Tibial nerve (tissue), 3 donors: ENCODE measurements around the genes BTBD7, PRIMA1 and ASB2.

DNA sequence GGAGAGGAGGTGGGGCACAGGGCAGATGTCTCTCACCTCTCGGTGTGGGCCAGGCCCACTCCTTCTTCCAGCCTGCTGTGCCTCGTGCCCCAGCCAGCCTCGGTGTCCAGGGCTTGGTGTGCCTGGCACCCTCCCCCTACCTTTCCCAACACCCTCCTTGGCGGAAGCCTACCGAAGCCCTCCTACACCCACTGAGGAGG lies 5.9 kb upstream of the CHGA start:
- PRO-cap = no peak
- RAMPAGE, long total RNA, 3 experiments = no peak in any of the 3 experiments

DNA sequence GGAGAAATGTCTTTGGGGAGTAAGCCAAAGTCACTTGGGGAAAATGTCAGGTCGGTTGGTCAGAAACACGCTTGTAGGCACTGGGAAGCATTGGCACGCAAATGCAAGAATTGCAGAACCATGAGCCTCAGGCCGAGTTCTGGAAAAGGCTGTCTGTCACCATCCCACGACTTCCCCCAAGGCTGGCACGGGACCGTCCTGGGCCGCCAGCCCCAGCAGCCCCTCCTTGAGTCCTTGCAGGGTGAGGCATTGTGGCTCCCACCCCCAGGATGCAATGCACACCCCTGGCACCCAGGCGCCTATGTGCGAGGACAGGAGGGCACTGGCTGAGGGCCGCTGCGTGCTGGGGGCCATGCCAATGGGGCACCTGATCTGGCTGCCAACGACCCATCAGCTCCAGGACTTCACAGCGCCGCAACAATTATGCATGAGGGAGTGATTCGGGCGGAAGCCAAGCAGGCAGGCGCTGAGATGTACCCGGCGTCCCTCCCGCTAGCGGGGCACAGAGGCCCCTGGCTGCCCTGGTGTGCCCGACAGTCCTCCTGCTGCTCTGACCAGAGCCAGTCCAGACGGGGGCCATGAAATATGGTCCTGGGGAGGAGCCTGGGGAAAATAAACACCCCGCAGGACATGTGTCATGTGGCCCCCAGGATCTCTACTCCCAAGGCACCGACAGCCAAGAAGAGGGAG lies 30.0 kb downstream of the CHGA start:
- PRO-cap = no peak
- RAMPAGE, long total RNA, 3 experiments = no peak in any of the 3 experiments

- PRO-cap = no peak
- RAMPAGE, long total RNA, 3 experiments = no peak in any of the 3 experiments
Measured at GRCh38 chr14:92986214-92986838, 63.4 kb downstream of the CHGA start.

GRCh38 chr14:93045895-93046980 lies 69.5 kb downstream of the ITPK1 start:
- PRO-cap = no peak
- RAMPAGE, long total RNA, 3 experiments = no peak in any of the 3 experiments

DNA sequence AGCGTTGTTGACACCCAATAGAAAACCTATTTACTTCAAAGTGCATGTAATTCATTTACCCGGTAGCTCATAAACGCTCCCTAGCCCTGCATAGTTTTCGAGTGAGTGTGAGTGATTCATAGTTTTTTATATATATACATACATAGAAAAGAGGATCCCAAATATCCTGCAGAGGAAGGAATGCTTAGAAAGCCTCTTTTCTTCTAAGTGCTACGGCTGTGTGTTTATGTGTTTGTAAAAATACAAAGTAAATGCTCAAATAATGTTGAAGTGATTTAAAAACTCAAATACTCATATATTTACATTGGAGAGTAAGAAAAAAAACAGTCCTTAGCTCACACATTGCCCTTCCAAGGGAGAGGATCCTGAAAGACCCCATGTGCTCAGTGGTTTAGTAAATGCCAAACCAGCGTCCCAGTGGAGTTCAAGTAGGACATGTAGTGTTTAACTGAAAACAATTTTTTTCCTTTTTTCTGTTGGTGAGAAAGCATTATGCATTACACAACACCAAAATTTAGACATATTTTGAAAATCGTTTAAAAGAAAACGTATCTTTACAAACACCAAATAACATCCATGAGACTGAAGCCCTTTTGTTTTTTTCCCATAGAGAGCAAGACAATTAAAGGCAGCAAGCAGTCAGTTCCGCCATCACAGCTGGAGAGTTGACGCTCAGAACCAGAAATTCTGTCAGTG lies 33.5 kb downstream of the UBR7 start:
- PRO-cap = no peak
- RAMPAGE, long total RNA, 3 experiments = no peak in any of the 3 experiments

- PRO-cap = no peak
- RAMPAGE, long total RNA, 3 experiments = no peak in any of the 3 experiments
Measured at GRCh38 chr14:93286288-93286824, 46.5 kb downstream of the BTBD7 start.

DNA sequence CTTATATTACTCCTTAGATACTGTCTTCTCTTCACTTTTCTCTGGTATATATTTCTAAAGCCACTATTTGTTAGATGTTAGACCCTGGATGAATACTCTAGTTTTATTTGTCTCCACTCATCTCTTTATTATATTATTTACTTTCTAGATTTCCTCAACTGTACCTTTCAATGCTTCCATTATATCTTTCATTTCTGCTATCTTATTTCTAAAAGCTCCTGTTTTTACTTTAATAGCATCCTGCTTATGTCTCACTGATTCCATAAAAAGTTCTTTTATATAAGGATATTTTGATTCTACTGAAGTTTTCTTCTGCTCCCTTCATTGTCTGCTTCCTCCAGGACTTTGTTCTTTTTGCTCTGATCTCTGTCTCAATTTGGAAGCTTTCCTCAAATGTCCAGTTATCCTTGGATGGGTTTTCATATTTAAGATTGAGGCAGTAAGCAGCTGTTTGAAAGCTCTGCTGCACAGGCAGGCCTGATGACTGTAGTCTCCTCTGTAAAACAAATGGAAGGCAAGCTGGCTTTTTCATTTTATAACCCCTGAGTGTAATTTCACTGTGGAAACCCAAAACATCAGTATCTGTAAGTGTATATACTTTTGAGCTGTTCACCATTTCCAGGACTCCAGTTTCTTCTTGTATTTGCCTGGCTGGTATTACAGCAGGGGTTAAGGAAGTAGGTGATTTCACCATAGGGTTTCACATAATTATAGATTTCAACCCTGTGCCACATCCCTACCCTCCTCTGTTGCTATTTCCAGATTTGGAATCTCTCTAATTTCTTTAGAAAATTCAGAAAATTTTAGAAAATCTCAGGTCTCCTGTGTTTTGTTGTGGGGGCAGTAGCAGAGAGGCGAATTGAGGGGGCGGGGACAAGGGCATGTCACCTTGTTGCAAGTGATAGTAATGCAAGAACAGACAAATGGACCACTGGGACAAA lies 44.4 kb downstream of the BTBD7 start:
- PRO-cap = no peak
- RAMPAGE, long total RNA, 3 experiments = no peak in any of the 3 experiments

DNA sequence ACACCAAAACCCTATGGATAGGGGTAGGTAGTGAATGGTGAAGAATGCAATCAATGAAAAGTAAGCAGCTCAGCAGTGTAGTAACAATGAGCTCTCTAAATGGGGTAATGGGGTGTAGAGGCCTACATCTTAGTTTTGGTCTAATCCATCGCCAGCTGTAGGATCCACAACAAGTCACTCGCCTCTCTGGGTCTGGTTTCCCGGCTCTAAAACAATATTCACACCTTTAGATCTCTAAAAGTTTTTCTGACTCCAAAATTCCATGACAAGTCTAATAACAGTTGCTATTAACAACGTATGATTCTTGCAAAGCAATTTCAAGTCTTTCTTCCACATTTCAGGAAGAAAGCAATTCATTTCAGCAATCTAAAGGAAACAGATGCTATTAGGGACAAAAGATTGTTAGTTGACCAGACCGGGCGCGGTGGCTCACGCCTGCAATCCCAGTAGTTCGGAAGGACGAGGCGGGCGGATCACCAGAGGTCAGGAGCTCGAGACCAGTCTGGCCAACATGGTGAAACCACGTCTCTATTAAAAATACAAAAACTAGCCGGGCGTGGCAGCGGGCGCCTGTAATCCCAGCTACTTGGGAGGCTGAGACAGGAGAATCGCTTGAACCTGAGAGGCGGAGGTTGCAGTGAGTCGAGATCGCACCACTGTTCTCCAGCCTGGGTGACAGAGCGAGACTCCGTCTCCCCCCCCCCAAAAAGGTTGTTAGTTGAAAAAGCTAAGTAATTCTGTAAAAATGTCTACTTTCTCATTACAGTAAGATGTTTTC lies 1.5 kb downstream of the BTBD7 start:
- PRO-cap = no peak
- RAMPAGE, long total RNA, 3 experiments = no peak in any of the 3 experiments

DNA sequence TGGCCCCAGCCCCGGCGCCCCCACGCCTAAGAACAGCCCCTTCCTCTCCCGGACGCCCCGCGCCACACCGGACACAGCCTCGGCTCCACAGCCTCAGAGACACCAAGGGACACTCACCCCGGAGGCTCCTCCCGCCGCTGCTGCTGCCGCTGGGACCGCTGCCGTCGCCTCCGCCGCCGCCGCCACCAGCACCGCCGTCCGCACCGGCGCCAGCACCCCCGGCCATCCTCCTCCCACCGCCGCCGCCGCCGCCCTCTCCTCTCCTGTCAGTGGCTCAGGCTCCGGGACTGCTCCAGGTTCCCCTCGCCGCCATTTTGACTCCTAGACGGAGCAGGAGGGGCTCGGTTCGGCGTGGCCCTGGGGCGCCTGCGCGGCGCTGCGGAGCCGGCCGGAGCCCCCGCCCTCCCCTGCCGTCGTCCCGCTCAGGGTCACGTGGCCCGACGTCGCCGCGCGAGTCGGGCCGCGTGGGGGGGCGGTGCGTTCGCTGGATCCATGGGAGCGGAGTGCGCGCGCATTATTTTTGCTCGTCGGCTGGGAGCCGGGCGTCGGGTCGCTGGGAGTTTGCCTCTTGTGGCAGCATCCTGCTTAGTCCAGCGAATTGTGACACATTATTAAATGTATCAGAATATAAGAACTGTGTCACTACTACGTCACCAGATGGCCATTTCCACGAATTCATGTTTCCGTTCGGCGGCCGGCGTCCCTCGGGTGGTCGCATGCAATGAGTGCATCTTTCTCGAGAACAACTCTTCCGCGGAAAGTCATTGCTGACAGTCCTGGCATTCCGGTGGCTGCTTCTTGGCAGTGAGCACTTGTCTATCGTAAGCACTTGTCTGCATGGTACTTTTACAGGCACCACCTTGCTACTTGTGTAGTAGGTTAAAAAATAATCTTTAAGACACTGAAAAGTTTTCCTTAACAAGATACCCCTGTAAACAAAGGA lies at the start of gene BTBD7:
Gene BTBD7, minus strand, starts transcription at position 334 of the 943 bp plus-strand sequence.
- PRO-cap = bidirectional peak, plus-strand start at position 480 of the sequence, minus-strand start at position 316 of the sequence
- RAMPAGE, long total RNA, 3 experiments = no peak in any of the 3 experiments

DNA sequence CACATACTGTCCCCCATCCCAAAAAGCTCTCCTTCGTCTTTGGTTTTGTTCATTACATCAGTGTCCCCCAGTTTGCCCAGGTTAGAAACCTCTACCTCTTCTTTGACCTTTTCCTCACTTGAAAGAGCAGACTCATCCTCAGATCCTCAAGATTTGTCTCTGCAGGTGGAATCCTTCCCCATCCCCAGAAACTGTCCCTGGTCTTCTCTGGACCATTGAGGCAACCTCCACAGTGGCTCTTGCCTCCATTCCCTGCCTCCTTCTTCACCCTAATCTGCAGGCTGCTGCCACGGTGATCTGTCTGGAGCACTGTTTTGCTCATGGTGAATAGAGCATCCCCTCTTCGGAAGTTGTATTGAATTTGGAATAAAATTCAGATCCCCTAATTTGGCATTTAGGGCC lies 85.6 kb downstream of the PRIMA1 start:
- PRO-cap = no peak
- RAMPAGE, long total RNA, 3 experiments = no peak in any of the 3 experiments

- PRO-cap = bidirectional peak, plus-strand start at chr14:93788596, minus-strand start at chr14:93788481; bidirectional peak, plus-strand start at chr14:93789187, minus-strand start at chr14:93788994
- RAMPAGE, long total RNA, 3 experiments = start-site peak on the minus strand in 1 of 3 experiments, at chr14:93788428-93788516 at its widest, 24 reads per replicate
Measured at GRCh38 chr14:93788286-93789529, at the start of gene PRIMA1. TSS of gene PRIMA1 (minus strand) at chr14:93788485.

DNA sequence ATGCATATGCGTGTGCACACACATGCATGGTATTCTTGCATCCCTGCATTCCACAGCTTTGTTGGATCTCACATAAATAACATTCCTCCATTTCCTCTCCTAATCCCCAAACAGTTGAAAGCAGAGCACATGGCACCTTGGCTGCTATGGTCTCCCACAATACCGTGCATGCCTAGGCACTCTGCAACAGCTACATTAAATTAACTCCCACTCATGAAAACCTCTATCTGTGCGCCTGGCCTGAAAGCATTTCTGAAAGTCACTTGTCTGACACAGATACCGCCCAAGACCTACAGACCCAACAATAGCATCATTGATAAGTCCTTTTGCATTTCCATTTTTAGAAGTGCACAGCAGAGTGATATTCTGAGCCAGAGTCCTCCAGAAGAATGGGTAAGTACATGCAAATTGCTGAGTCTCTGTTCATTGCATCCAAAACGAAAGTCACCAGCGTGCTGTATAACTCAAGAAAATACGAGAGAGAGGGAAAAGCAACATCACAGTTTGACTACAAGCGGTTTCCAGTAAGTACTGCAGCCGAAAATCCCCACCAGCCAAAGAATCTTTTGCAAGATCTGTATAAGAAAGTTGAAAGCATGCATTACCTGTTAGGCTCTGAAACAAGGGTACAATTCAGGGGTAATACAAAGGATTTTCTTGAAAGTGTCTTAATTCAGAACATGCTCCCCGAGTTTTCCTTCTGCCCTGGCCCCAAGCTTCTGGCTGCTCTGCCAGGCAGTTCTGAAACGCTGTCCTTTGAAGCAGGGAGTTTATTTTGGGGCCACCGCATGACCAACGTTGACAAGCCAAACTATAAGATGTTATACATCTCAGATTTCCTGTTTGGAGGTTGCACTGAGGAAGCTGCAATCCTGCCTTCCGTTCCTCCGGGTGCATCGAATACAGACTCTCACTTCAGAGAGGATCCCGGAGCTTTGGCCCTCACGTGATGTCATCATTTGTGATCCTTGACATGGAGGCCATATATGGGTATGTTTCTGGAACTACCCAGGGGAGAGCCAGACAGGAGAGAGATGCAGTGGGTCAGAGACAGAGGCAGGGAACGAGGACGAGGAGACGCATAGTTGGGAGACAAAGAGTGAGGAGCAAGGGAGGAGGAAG lies at the start of gene ASB2:
Gene ASB2, minus strand, starts transcription at position 742 of the 1,122 bp plus-strand sequence.
- PRO-cap = no peak
- RAMPAGE, long total RNA, 3 experiments = no peak in any of the 3 experiments

DNA sequence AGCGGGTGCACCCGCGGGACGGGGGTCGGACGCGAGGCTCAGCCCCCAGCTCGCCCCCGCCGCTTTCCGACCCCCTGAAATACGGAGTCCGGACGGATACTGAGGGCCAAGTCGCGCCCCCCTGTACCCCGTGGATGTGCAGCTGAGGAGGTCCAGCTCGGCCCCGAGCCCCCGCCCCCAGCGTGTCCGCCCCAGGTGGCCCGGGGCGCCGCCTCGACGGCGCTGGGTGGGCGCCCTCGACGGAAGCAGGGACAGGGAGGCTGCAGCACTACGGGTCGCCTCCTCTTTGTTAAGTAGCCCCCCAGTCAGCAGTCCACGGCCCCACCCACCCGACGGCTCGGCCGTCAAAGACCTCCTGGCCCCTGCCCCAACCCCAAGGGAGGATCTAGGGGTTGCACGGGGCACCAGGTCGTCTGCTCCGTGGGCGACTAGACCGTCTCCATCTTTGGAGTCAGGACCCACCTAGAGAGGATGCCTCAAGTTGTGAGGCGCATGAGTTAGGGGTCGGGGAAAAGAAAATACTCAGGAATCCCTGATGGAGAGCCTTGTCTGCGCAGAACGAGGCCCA lies 552 bp downstream of the OTUB2 start:
- PRO-cap = no peak
- RAMPAGE, long total RNA, 3 experiments = no peak in any of the 3 experiments

DNA sequence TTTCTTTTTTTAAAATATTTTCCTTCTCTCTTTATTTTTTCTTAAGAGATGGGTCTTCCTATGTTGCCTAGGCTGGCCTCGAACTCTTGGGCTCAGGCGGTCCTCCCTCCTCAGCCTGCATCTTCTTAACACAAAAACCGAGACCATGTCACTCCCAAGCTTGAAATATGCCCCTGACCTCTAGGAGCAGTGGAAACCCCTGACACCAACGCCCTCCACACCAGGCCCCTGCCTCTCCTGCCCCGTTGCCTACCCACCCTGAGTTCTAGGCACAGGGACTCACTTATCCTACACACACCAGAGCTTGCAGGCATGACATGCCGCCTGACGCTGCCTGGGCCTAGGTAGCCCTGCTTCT lies 15.3 kb downstream of the OTUB2 start:
- PRO-cap = no peak
- RAMPAGE, long total RNA, 3 experiments = no peak in any of the 3 experiments

DNA sequence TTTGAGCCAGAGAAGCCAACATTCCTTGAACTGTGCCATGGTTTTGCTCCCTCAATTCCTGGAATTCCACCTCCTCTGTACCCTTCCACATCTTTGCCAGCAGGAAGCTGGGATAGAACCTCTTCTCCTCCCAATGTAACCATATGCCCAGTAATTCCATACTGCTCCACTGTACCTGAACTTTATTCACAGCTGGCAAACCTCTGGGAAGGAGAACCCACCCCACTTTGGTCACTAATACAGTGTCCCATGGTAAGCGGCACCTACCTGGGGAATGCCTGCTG lies 26.8 kb downstream of the DDX24 start:
- PRO-cap = no peak
- RAMPAGE, long total RNA, 3 experiments = no peak in any of the 3 experiments

DNA sequence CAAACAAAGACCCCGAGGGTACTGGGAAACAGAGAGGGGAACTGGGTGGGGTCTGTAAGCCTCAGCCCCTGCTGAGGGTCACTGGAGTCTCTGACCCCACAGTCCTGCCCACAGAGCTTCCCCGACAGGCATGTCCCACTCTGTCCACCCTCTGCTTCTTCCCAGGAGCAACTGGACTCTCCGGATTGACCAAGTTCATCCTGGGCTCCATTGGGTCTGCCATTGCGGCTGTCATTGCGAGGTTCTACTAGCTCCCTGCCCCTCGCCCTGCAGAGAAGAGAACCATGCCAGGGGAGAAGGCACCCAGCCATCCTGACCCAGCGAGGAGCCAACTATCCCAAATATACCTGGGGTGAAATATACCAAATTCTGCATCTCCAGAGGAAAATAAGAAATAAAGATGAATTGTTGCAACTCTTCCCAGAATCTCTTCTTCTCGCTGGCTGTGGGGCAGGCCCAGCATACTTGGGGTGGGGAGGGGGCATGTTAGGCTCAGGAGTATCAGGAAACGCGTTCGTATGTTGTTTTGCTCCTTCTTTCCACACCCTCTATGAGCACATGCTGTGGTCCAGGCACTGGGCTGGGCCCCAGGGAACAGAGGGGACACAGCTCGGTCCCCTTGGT lies 13.0 kb downstream of the IFI27L2 start:
- PRO-cap = no peak
- RAMPAGE, long total RNA, 3 experiments = no peak in any of the 3 experiments

DNA sequence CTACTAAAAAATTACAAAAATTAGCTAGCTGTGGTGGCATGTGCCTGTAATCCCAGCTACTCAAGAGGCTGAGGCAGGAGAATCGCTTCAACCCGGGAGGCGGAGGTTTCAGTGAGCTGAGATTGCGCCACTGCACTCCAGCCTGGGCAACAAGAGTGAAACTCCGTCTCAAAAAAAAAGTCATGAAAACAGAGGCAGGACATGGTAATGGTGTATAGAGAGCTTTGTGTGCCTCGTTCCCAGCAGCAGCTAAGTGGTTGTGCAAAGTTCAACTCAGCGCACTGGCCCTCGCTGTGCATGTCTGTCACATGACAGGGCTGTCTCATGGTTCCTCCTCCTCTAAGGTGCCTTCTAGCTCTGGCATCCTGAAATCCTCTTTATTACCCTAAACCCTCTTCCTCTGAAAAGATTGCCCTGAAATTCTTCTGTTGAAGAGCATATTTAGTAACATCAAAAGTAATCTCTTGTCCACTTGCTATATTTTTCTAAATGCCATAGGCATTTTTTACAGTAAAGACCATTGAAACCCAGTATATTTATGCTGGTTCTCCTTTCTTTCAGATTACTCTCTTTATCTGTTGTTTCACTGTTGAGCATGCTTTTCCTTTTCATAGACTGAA lies 15.8 kb downstream of the SERPINA10 start:
- PRO-cap = no peak
- RAMPAGE, long total RNA, 3 experiments = no peak in any of the 3 experiments

DNA sequence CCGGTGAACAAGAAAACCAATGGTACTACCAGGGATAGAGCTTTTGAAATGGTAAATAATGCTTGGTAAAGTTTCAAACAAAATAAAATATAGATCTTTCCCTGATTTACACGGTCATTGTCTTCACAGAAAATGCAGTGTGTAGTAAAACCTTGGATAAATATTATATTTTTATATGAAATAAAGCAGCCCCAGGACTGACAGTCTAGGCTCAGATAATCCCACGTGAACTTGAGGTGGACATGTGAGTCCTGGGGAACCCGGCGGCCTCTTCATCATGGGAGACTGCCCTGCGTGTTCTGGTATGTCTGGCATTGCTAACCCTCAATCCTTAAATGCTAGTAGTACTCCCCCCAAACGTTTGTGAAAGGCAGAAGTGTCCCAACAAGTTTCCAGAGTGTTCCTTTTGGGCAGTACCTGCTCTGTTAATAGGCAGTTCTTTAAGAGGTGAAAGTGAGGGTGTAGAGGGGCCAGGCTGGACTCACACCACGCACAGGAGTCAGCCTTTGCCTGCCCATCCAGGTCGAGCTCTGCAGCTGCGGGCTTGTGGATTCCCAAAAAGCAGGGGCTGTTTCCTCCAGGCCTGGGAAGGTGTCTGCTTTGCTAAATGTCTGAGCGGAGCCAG lies 1.1 kb upstream of the SERPINA10 start:
- PRO-cap = no peak
- RAMPAGE, long total RNA, 3 experiments = no peak in any of the 3 experiments

DNA sequence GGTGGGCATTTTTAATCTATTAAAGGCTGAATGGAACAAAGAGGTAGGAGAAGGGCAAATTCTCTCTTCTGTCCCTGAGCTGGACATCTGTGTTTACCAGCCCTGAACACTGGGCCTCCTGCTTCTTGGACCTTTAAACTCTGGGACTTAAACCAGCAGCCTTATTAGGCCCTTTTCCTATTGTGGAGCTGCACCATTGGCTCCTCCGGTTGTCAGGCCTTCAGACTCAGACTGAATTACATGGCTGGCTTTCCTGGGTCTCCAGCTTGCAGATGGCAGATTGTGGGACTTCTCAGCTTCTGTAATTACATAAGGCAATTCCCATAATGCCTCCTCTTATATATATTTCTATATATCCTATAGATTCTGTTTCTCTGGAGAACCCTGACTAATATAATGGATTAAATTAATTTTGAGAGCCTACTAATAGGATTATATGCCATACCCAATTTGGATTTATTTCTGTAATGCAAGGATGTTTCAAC lies 6.4 kb downstream of the SERPINA6 start:
- PRO-cap = no peak
- RAMPAGE, long total RNA, 3 experiments = no peak in any of the 3 experiments

DNA sequence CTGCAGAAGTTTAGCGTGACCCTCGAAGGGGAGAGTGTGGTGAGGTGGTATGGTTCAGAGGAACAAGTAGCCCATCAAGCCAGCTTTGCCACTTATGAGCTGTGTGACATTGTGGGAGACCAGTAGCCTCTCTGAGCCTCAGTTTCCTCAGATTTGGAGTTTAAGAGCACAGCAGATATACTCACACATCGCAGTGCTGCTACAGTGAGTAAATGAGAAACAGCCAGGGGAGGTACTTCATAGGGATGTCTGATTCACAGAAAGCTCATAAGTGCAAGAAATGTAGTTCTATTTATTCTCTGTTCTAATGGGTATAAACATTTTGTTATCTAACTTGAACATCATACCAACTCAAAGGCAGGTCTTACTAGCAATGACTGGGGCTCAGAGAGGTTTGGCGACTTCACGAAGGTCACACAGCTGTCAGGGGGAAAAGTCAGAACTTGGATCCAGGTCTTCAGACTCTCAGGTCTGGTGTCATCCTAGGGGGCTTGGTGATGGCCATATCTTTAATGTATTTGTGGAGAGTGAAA lies 11.9 kb downstream of the SERPINA1 start:
- PRO-cap = no peak
- RAMPAGE, long total RNA, 3 experiments = no peak in any of the 3 experiments